ENCODE measurements around a stretch of chr3.

GRCh38 chr3:153163986-153164176 is 1.9 kb downstream of the RAP2B start:
- PRO-cap: no peak

DNA sequence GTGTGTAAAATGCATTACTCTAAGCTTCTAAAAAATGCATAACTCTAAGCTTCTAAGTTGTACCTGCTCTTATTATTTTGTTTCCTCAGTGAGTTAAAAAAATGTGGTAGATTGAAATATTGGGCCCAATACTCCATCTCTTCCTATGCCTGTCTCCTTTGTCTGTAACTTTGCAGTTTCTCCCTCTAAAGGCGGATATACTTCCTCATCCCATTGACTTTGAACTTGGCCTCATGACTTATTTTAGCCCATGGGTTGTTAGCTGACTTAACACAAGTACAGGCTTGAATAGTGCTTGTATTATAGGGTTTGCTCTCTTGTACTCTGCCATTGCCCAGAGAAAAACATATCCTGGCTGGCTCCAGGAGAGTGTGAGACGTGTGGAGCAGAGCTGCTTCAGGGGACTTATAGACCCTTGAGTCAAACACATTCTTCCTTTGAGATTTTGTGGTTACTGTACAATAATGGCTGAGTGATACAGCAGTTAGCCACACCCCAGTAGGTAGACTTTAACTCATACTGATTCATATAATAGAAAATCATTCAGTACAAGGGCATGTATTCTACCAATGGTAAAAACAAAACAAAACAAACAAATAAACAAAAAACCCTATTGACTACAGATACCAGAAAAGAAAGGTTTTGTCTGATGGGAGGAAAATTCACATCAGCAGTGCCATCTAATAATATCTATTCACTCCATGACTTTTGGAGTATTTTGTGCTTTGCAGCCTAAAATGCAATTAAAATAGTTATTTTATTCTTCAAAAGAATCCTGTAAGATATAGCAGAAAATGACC is 124.0 kb downstream of the RAP2B start:
- PRO-cap: no peak

- PRO-cap: no peak
These were observed 149.8 kb downstream of the RAP2B start for GRCh38 chr3:153311918-153312117.

GRCh38 chr3:153541818-153542329 is 379.8 kb downstream of the RAP2B start:
- PRO-cap: no peak

DNA sequence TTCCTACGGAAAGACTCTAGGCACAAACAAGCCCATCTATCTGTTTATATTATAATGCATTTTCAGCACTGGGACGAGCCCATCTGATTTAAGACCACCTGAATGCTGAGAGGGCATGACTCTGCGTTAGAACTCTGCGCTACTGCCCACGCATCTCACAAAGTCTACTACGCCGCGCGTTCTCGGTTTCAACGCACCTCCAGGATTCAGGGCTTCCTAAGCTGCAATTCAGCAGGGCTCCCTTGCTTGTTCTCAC is 387 bp upstream of the ARHGEF26 start:
- PRO-cap: no peak

DNA sequence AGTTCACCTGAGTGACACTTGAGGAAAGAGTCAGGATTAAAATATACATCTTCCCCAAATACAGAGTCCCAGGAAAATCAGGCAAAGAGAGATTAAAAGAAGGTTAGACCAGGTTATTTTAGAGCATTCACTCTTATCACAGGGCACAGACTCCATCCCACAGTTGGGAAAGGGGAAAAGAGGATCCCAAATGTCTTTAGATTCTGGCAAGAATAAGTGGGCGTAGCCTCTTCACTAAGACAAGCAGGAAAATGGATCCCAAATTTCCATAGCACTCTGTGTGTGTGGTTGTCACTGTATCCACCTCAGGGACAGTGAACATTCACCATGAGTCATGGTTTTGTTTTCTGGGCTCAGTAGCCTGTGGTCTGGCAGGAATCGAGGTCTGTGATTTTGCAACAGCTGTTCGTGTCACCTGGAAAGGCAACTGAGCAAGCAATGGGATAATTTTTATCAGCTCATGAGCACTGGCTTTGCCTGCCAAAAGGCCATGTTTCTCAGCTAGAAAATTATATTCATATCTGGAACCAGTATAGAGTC is 61.0 kb downstream of the STRIT1 start:
- PRO-cap: no peak

DNA sequence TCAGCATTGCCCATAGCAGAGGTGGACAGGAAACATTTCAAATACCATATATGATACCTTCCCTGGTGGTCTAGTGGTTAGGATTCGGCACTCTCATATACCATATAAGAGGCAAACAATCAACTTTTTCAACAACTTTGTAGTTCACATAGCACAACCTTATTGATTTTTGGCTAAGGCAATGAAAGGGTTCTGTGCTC is 83.9 kb downstream of the PLCH1 start:
- PRO-cap: unidirectional peak, plus-strand start at position 56 of the sequence

- PRO-cap: no peak
These were observed 19.9 kb downstream of the SSR3 start for GRCh38 chr3:156534905-156535627.

GRCh38 chr3:156535628-156536298 is 19.2 kb downstream of the SSR3 start:
- PRO-cap: no peak

DNA sequence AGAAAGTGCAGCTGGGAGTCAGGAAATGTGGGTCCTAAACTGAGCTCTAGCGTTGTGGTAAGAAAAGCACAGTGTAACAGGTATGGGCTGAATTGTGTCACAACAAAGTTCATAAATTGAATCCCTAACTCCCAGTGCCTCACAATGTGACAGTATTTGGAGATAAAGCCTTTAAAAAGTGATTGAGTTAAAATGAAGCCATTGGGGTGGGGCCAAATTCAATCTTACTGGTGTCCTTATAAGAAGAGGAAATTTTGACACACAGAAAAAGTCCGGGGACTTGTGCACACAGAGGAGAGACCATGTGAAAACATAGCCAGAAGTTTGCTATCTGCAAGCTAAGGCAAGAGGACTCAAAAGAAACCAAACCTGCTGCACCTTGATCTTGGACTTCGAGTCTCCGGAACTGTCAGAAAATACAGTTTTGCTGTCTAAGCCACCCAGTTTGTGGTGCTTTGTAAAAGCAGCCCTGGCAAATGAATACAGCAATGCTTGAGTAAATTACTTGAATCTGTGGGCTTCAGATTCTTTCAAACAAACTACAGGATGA is 53.6 kb upstream of the SSR3 start:
- PRO-cap: no peak

- PRO-cap: no peak
These were observed 59.6 kb upstream of the TIPARP start for GRCh38 chr3:156614840-156615236.

- PRO-cap: no peak
These were observed 7.5 kb downstream of the TIPARP start for GRCh38 chr3:156681677-156682480.

GRCh38 chr3:157102107-157102439 is 57.9 kb downstream of the CCNL1 start:
- PRO-cap: no peak

- PRO-cap: no peak
These were observed 32.2 kb downstream of the CCNL1 start for GRCh38 chr3:157127787-157128181.

- PRO-cap: no peak
These were observed 16.3 kb upstream of the CCNL1 start for GRCh38 chr3:157176110-157176708.

- PRO-cap: no peak
These were observed 100.9 kb upstream of the PTX3 start for GRCh38 chr3:157335682-157336217.

DNA sequence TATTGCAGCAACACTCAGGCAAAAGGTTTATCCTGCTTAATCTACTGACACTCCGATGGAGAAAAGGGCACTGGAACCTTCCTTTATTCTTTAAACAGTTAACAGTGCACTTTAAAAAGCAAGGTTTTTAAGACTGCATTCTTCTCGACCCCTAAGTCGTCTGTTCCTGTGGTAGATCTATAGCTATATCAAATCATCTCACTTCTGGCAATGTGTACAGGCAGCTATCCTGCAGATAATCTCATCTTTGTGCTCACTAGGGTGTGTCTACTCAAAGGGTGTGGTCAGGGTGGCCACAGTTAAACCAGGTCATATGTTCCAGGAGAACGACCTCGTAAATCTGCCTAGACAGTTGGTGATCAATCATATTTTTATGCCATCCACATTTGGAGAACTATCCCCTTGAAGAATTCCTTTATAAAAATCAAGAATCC is 3.1 kb downstream of the VEPH1 start:
- PRO-cap: no peak

DNA sequence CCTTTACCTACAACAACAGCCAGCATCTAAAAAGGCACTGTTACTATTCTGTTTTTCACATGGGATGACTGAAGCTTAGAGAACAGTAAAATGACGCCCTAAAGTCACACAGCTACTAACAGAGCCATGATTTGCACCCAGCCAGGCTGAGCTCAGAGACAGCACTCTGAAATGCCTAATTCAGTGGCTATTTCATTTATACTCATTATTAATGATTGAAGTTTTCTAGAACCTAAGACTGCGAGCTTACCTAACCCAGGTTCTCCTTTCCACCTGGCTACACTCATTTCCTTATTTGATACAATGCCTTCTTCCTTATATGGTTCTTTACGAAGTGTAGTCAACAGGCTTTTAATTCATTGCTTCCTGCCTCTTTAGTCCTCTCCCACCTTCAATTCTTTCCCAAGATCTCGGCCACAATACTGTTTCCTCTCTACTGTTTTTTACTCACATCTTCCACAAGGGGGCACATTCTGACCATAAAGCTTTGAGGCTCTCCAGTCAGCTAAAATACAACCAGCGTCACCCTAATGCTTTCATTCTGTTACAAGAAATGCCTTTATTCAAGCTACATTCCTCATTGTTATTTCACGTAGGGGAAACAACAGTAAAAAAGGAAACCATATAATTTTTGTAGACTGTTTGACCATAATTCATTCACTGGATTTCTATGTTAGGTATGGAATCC is 29.2 kb upstream of the VEPH1 start:
- PRO-cap: no peak

DNA sequence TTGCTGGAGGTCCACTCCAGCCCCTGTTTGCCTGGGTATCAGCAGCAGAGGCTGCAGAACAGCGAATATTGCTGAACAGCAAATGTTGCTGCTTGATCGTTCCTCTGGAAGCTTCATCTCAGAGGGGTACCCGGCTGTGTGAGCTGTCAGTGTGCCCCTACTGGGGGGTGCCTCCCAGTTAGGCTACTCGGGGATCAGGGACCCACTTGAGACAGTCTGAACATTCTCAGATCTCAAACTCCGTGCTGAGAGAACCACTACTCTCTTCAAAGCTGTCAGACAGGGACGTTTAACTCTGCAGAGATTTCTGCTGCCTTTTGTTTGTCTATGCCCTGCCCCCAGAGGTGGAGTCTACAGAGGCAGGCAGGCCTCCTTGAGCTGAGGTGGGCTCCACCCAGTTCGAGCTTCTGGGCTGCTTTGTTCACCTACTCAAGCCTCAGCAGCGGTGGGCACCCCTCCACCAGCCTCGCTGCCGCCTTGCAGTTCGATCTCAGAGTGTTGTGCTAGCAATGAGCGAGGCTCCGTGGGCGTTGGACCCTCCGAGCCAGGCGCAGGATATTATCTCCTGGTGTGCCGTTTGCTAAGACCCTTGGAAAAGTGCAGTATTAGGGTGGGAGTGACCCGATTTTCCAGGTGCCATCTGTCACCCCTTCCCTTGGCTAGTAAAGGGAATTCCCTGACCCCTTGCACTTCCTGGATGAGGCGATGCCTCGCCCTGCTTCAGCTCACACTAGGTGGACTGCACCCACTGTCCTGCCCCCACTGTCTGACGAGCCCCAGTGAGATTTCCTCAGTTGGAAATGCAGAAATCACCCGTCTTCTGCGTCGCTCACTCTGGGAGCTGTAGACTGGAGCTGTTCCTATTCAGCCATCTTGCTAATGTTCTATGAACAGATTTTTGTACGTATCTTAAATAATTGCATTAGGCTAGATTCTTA is 219.9 kb downstream of the RSRC1 start:
- PRO-cap: no peak

- PRO-cap: no peak
These were observed 11.8 kb downstream of the LXN start for GRCh38 chr3:158660761-158660979.

Measured in duodenum (tissue), 1 donor.